GM23338 (cell line): ENCODE measurements around a stretch of chr4.

DNA sequence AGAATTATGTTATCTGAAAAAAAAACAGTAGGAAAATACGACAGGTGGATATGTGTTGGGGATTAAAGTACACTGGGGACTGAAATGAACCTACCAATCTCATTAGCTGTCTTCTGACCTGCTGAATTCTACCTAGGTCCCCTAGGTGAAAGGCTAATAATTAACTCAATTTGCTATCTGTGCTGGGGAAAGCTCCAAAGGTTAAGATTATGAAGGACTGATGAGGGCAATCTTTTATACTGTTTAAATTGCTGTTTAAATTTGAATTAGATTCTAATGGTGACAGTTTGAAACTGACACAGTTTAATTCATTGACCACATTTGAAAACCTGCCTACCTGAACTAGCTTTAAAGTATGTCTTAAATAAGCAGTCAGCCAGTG lies 977.2 kb downstream of the C4orf33 start:
- PRO-cap = no peak
- RAMPAGE, long total RNA = no peak

DNA sequence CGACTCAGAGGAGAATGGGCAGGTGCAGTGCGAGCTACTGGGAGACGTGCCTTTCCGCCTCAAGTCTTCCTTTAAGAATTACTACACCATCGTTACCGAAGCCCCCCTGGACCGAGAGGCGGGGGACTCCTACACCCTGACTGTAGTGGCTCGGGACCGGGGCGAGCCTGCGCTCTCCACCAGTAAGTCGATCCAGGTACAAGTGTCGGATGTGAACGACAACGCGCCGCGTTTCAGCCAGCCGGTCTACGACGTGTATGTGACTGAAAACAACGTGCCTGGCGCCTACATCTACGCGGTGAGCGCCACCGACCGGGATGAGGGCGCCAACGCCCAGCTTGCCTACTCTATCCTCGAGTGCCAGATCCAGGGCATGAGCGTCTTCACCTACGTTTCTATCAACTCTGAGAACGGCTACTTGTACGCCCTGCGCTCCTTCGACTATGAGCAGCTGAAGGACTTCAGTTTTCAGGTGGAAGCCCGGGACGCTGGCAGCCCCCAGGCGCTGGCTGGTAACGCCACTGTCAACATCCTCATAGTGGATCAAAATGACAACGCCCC lies 2.3 kb downstream of the PCDH10 start:
- PRO-cap = bidirectional peak, plus-strand start at position 185 of the sequence, minus-strand start at position 207 of the sequence; unidirectional peak, minus-strand start at position 261 of the sequence
- RAMPAGE, long total RNA = no peak

DNA sequence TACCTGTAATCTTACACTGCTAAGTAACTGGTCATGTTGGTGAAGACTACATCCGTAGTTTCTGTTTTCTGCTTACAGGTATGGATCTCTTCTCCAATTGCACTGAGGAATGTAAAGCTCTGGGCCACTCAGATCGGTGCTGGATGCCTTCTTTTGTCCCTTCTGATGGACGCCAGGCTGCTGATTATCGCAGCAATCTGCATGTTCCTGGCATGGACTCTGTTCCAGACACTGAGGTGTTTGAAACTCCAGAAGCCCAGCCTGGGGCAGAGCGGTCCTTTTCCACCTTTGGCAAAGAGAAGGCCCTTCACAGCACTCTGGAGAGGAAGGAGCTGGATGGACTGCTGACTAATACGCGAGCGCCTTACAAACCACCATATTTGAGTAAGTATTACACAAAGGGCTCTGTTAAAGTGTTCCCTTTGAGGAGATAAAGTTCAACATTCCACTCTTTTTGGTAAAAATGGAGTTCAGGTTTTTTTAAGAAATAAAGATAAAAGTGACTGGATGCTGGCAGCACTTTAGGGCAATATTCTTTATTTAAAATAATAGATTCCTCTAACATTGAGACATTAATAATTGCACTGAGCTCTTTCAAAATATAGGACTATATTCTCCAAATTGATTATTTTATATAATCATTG lies 13.9 kb downstream of the PCDH10 start:
- PRO-cap = no peak
- RAMPAGE, long total RNA = no peak

GRCh38 chr4:137124385-137124747 lies 407.9 kb downstream of the PCDH18 start:
- PRO-cap = no peak
- RAMPAGE, long total RNA = no peak

DNA sequence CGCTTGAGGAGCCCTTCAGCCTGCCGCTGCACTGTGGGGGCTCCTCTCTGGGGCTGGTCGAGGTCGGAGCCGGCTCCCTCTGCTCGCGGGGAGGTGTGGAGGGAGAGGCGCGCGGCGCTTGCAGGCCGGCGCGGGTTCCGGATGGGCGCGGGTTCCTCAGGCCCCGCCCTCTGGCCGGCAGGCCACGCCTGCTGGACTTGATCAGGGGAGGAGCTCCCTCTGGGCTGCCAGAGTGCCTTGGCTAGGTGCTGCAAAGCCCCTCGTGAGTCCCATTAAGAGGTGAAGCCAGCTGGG lies 321.2 kb upstream of the PCDH18 start:
- PRO-cap = no peak
- RAMPAGE, long total RNA = no peak

DNA sequence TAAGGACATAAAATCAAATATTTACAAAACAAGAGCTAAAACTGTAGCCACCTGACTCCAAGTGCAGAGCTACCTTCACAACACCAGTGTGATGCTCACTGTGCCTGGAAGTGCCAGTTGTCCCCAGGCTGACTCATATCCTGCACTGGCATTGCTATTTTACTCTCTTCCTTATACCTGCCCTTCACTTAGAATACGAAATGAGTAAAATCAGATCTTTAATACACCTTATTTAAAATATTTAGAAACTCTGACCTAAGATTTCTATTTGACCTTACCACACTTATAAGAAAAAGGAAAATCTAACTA lies 39.4 kb downstream of the SLC7A11 start:
- PRO-cap = no peak
- RAMPAGE, long total RNA = no peak

- PRO-cap = no peak
- RAMPAGE, long total RNA = no peak
These were observed 19.7 kb downstream of the SLC7A11 start for GRCh38 chr4:138222321-138223017.

DNA sequence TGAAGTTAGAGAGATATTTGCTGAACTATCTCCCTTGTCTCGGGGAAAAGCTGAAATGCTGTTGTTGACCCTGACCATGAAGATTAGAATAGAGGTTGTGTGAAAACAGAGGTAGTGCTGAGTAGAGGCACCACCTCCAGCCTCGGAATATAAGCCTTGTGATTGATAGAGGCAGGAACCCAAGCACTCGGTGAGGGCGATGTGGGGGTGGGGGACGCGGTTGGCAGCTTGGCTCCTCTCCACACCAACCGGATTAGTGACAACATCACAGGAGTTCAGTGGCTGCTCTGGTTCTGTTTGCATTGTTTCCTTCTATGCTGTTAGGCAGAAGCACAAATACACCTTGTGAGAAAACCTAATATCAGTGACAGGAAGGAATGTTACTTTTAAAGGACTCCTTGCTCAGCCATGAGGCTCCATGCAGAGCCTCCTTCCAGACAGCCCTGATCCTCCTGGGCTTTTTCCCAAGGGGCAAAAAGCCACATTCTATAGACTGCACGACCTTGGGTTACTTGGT lies 150.6 kb upstream of the NOCT start:
- PRO-cap = no peak
- RAMPAGE, long total RNA = no peak

GRCh38 chr4:139014151-139014664 lies 1.4 kb upstream of the NOCT start:
- PRO-cap = bidirectional peak, plus-strand start at chr4:139014744, minus-strand start at chr4:139014627
- RAMPAGE, long total RNA = no peak

GRCh38 chr4:139099163-139099837 lies 77.7 kb downstream of the ELF2 start:
- PRO-cap = no peak
- RAMPAGE, long total RNA = no peak

GRCh38 chr4:139167622-139168109 lies 9.4 kb downstream of the ELF2 start:
- PRO-cap = no peak
- RAMPAGE, long total RNA = no peak

DNA sequence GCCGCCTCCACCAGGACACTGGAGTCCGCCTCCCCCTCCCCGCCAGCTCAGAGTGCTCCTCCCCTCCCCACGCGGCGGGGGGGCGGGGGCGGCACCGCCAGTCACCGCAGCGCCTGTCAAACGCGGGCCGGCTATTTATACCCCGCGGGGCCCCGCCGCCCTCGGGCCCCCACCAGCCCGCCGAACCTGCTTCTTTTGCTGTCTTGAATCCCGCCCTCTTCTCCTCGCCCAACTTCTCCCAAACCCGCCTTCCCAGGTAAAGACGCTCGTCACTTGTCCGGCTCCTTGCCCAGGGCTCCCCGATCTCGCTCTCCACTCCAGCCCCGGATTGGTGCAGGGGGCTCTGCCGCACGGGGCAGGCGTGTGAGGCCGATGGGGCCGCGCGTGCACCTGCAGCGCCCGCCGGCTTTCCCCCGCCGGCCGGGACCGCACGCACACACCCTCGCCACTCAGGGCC lies 303 bp upstream of the ELF2 start:
- PRO-cap = bidirectional peak, plus-strand start at position 269 of the sequence, minus-strand start outside the sequence; bidirectional peak, plus-strand start at position 366 of the sequence, minus-strand start at position 298 of the sequence
- RAMPAGE, long total RNA = no peak

GRCh38 chr4:139177750-139178785 lies 1.1 kb upstream of the ELF2 start:
- PRO-cap = bidirectional peak, plus-strand start at chr4:139178107, minus-strand start at chr4:139177905; bidirectional peak, plus-strand start at chr4:139178639, minus-strand start at chr4:139178572
- RAMPAGE, long total RNA = no peak

GRCh38 chr4:139207712-139208736 lies 31.0 kb upstream of the ELF2 start:
- PRO-cap = no peak
- RAMPAGE, long total RNA = no peak

- PRO-cap = no peak
- RAMPAGE, long total RNA = no peak
These were observed 48.8 kb upstream of the NDUFC1 start for GRCh38 chr4:139351043-139351500.

DNA sequence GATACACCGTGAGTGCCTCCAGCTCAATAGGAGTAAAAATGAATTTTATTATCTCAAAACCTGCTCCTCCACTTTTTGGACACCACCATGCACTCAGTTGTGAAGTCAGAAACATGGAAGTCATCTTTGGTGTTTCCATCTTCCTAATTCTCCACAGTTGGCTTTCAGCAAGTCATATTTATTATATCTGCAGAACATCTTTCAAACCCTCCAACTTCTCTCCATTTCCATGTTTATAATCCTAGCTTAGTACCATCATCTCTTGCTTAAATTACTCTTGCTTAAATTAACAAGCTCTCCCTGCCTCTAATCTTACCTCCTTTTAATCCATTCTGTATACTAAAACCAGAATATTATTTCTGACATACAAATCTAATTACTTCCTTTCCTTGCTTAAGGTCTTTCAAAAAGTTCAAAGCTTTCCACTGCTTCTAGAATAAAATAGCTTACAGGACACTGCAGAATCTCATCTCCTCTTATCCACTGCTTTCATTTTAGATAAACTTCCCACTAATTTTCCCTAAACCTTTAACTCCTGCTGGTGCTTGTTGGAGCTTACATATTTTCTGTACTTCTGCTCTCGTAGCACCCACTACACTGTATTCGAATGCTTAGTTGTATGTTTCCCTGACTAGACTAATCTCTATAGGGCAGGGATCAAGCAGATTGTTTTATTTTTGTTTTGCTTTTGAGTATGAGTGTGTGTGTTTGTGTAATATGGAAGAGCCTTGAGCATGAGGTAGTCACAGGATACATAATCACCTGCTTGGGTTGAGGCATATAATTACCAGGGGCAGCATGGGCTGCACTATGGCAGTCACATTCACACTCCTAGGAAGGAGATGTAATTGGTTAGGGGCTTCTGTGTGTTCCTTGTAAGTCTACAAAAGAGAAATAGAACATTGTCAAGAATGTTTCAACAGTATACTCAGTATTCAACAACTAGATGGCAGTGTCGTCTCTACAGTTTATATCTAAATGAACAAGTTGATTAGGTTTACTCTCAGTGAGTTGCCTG lies 50.9 kb upstream of the RAB33B start:
- PRO-cap = no peak
- RAMPAGE, long total RNA = no peak

DNA sequence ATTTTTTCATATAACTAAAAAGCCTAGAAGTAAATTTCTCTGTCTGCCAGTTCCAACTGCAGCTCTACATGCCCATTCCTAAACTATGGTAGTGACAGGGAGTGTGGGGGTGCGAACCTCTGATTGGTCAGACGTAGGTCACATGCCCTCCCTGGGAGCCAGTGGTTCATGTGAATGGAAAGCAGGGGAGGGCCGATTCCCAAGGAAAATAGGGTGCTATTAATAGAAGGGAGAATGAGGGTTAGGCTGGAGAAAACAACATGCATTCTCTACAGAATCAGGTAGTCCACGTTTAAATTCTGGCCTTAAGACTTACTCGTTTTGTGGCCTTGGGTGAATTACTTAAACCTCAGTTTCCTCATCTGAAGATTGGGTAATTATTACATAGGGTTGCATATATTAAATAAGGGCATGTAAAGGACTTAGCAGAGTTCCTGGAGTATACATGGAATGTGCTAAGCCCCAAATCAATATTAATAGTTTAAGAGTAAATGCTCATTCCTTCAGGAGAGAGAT lies 7.2 kb downstream of the RAB33B start:
- PRO-cap = bidirectional peak, plus-strand start at position 232 of the sequence, minus-strand start at position 93 of the sequence
- RAMPAGE, long total RNA = no peak

- PRO-cap = no peak
- RAMPAGE, long total RNA = no peak
These were observed 23.1 kb downstream of the SETD7 start for GRCh38 chr4:139532872-139533426.

- PRO-cap = bidirectional peak, plus-strand start at chr4:139557354, minus-strand start at chr4:139557364
- RAMPAGE, long total RNA = no peak
These were observed 936 bp upstream of the SETD7 start for GRCh38 chr4:139556691-139557619.

DNA sequence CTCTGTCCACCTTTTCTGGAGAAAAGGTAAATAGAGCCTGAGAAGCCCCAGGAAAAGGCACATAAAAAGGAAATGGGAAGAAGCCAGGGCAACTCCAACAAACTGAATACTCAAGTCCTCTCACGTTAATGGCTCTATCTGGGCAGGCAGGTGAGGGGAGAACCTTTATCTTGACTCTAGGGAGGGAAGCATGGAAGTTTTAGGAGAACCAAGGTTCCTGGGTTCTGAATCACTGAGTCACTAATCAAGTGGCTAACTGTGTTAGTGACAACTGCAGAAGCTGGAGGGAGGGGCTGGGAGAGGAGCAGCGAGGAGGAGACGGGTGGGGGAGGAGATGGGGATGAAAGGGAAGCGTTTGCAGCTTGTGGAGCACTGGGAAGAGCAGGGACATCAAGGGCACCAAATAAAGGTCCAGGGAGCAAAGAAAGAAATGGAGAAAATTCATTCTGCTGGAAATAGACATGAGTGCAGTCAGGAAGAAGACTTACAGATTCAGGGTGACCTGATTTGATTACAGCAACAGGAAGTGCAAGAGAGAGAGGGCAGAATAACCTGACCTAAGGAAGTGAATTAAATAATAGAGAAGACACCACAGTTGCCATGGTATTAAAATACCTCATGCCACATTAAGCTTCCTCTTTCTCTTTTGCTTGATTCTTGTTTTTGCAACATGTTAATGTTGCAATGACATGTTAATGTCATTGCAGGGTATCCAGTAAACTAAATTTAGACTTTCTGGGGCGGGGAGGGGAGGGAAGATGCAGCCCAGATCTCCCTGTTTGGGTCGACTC lies 4.5 kb upstream of the SETD7 start:
- PRO-cap = no peak
- RAMPAGE, long total RNA = no peak